Neutrophil (primary cell): ENCODE measurements around a stretch of chr11.

DNA sequence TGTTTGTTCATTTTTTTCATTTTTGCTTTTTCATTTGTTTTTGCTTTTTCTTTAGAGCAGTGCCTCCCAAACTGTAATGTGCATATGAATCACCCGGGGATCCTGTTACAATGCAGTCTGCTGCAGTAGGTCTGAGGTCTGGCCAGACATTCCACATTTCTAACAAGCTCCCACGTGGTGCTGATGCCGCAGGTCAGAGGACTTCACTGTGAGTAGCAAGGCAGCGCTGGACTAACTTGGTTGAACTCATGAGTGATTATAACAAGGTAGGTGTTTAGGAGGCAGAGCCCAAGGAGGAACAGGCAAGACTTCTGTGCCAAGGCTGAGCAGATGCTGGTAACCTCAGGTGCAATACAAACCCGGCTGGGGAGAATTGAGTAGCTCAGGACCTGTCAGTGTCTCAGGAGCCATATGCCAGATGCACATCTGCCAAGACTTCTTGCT is 4.4 kb downstream of the ETS1 start:
- PRO-cap = no peak

- PRO-cap = no peak
Observed at GRCh38 chr11:128610438-128611854, 23.6 kb upstream of the ETS1 start.

GRCh38 chr11:128694476-128695532 is 932 bp downstream of the FLI1 start:
- PRO-cap = bidirectional peak, plus-strand start at chr11:128694687, minus-strand start at chr11:128694650

DNA sequence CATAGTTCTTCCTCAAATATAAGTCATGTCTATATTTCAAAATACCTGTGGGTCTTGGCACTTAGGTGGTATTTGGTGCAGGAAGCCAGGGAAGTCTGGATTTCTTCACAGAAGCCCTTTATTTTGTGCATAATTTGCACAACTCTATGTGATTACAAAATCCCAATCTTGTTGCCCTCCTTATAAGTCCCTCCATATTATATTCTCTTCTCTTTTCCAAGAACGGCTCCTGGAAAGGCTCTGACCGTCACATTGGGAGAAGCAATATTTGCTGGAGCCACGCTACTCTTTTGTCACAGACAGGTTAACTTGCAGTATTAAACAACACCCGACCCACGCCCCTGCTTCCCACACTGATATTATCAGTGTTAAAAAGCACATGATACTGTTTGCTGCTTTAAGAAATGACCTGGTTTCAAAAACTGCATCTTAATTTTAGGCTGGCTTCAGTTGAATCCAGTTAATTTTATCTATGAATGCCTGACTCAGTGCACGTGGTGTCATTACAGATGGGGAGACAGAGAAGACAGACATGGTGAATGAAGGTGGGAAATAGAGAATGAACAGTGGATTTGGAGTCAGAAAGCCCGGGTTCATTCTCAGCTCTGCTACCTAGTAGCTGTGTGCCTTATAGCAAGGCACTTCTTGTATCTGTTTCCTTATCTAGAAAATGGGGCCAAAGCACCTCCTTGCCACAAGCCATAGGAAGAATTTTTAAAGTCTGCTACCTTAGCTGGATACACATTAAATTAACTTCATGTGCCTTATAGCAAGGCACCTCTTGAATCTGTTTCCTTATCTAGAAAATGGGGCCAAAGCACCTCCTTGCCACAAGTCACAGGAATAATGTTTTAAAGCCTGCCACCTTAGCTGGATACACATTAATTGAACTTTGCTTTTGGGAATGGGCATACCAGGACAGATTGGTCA is 3.2 kb downstream of the FLI1 start:
- PRO-cap = no peak

DNA sequence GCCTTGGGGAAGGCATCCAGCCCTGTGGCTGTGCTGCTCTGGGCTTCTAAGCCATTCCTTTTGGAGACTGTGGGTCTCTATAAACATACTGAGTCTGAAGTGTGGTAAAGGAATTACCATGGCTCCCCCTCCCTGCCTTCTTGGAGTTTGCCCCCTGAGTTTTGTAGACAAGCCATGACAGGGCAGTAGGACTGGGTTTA is 13.5 kb downstream of the FLI1 start:
- PRO-cap = no peak

GRCh38 chr11:128734379-128735011 is 40.6 kb downstream of the FLI1 start:
- PRO-cap = no peak

DNA sequence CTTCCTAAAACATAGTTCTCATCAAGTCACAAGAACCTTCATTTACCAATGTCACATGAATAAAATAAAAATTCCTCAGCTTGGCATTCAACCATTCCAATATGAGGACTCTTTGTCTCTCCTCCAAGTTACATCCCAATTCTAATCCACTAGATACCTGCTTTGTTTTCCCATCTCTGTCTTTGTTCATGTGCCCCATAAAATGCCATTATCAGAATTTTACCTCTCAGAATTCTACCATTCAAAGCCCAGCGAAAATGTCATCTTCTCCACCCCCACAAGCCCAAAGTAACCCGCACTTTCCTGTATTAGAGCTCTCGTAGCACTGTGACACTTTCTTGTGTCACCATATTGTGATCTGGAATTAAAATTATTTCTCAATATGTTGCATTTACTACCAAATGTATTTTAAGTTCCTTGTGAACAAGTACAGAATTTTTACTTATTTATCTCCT is 51.5 kb upstream of the ARHGAP32 start:
- PRO-cap = no peak

DNA sequence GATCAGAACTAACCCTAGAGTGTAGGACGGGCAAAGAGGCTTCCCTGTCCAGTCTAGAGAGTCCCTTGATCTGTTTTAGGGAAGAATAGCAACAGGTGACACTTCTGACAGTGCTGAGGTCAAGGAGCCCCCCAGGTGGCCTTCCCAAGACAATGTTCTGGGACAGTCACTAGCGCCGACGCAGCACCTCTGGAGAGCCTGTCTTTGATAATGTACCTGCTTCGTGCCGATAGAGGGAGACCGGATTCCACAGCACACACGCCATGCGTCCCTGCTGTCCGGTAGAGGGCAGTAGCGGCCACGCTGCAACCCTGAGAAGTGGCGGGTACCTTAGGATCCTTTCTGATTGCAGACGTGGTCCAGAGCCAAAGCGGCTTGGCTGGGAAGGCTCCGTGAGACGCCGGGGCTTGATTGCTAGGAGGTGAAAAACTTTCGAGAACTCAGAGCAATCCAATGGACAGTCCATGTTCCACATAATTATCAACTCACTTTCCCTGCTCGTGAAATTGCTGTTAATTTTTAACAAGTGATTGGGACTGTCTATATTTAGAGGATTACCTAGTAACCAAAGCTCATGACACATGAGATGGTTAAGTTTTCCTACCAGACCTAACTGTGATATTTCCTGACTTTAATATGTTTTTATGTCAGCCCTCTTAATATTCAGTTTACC is 11.5 kb upstream of the BARX2 start:
- PRO-cap = no peak

DNA sequence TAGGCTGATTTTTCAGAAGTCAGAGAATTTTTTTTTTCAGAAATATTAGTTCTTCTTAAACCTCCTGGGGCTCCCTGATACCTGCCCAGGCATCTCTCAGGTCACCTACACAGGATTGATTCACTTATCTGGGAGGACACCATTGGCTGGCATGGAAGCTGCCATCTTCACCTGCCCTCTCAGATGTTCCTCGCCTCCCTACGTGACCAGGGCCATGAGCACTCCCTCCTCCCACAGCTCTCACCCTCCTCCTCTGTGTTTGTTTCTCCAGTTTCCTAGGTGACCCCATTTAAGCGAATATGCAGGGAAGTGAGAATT is 64.2 kb downstream of the BARX2 start:
- PRO-cap = no peak

DNA sequence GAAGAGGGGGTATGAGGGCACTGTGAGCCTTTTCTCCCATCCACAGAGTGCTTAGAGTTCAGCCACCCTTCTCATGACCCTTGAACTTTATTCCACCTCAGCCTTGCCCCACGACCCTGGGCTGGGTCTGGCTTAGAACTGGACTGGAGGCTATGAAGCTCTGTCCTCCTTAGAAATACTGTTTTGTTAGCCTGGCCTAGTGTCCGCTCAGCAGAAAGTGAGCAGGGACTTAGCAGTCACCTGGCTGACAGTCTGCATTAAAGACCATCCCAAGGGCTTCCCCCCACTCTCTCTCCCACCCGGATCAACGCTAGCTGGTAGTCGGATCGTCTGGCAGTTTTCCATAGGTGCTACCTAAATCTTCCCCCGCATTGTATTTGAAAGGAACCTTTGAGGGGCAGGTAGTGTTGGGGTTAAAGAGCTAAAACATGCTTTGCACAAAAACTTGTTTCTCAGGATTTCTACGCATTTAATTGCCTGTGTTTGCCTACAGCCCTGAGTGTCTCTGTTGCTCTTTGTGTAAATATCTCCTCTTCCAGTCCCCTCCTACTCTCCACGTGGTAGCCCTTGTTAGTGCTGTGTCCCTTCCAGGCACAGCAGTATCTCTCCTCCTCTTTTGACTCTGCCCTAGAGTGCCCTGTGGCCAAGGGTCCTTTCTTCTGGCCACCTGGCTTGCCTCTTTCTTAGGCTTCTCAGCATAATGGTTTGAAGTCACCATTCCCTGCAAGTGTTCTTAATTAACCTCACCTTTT is 81.5 kb downstream of the BARX2 start:
- PRO-cap = no peak

DNA sequence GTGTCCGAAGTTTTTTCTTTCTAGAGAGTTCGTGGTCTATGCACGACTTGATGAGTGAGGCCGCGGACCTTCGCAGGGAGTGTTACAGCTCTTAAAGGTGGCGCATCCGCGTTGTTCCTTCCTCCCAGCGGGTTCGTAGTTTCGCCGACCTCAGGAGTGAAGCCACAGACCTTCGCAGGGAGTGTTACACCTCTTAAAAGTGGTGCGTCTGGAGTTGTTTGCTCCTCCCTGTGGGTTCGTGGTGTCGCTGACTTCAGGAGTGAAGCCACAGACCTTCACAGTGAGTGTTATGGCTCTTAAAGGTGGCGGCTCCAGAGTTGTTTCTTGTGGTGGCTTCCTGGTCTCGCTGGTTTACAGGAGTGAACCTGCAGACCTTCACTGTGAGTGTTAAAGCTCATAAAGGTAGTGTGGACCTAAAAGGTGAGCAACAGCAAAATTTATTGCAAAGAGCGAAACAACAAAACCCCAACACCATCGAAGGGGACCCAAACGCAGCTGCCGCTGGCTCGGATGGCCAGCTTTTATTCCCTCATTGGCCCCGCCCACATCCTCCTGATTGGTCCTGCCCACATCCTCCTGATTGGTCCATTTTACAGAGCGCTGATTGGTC is 1.4 kb upstream of the TMEM45B start:
- PRO-cap = no peak

DNA sequence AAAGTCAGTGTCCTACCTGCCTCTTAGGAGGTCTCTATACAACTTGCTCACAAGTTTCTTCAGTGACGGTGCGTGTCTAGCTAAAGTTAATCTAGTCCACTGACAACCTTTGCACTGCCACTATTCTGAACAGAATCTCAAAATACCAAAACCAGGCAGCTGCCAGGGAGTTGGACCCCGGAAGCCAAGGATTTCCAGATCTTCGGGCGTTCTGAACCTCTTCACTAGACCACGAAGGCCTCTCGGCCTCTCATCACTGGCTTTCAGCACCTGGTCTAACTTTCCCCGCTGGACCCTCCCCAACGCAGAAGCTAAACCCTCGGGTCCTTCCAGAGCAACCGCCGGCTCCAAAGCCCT is 529 bp downstream of the NFRKB start:
- PRO-cap = no peak

GRCh38 chr11:129910306-129910759 is 15.0 kb upstream of the NFRKB start:
- PRO-cap = no peak

DNA sequence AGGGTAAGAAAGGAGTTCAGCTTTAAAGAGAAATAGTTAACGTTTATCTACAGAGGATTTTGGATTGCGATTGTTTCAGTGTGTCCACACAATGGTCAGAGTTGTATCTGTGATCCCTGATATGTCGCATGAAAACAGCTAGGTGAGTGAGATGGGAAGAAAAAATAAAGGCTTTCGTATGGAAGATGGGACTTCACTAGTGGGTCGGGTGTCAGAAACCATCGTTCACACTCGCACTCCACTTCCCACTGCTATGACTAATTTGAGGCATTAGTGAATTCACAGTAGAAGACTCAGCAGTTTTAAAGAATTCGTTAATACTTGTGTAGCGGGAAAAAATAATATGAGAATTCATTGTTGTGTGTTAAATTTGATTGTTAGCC is 1.6 kb downstream of the APLP2 start:
- PRO-cap = no peak

DNA sequence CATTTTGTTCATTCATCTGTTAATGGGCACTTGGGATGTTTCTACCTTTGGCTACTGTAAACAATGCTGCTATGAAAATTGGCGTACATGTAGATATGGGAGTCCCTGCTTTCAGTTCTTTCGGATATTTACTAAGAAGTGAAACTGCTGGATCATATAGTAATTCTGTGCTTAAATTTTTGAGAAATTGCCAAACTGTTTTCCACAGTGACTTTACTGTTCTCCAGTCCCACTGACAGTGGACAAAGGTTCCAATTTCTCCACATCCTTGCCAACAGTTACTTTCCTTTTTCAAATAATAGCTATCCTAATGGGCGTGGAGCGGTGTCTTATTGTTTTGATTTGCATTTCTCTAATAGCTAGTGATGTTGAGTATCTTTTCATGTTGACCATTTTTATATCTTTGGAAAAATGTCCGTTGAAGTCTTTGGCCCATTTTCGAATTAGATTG is 16.3 kb downstream of the APLP2 start:
- PRO-cap = no peak

DNA sequence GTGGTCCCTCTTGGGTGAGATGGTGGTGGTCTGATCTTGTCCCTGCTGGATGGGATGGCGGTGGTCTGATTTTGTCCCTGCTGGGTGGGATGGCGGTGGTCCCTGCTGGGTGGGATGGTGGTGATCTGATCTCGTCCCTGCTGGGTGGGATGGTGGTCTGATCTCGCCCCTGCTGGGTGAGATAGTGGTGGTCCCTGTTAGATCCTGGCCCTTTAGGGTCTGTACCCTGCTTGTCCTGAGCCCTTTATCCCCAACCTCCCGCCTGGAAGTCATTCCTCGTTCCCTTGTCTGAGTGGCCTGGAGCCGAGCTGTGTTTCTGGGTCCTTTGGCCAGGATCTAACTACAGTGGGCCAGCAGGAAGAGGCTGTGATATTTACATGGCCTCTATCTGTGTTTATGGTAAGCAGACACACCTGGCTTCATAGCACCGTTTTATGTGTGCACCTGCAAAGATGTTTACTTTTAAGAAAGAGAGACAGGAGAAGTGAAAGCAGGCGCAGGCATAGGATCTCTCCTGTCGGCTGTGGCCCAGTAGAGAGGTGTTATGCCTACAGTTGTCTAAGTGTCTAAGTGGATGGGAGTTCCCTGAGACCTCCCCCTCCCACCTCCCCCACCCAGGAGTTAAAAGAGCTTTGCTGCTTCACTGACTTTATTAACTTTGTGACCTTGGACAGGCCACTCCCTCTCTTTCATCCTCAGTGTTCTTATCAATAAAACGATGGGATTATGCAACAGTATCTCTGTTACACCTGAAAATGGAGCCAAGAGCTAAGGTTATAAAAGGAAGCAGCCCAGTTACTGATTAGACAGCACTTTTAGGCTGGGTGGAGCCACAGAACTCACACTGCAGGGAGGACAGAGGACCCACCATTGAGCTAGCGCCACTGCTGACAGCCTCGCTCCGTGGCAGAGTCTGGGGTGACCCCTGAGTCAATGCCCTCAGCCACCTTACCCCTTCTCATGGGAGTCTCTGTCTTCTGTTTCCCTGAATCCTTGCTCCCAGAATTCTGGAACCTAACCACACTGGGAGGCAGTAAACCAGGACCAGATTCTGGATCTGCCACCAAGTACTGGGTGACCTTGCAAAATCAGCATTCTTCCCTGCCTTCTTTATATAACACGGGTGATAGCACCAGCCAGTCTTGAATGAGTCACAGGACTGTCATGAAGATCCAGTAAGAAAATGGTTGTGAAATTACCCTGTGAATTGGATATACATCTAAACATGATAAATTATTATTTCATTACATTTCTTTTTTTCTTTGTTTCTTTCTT is 21.9 kb downstream of the ST14 start:
- PRO-cap = no peak

- PRO-cap = no peak
Observed at GRCh38 chr11:130193974-130194400, 34.4 kb downstream of the ST14 start.

GRCh38 chr11:130231373-130232110 is 72.0 kb downstream of the ST14 start:
- PRO-cap = no peak

DNA sequence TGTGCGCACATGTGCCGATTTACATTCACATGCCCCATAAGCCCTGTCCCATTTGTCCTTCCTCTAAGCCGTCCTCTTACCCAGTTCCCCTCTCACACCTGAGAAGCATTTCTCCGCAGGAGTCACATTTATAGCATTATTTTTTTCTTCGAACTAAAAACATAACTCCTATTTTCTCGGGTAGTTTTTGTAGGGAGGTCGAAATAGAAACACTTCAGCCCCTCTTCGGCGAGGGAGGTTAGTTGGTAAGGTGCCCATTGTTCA is 359 bp upstream of the ZBTB44 start:
- PRO-cap = no peak

GRCh38 chr11:130451030-130451793 is 2.8 kb downstream of the ADAMTS15 start:
- PRO-cap = no peak